Measurements from ENCODE around the gene NYAP2.

DNA sequence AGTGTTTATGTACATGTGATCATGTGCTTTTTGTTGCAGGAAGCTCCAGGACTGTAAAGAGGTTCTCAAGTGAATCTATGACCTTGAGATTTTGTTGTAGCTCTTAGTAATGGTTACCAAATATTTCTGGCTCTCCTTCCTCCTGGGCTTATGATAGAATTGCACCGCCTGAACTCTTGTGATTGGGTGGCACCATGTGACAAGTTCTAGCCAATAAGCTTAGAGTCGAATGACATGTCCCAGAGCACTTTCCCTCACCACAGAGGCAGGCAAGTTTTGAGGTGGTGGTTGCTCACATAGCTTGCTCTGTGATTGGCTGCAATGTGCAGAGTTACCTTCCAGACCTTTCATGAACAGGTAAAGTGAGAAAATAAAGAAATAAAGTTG, 8.9 kb upstream of the SCG2 start:
- PRO-cap: no peak
- RAMPAGE, long total RNA, 4 experiments: no peak in any of the 4 experiments

DNA sequence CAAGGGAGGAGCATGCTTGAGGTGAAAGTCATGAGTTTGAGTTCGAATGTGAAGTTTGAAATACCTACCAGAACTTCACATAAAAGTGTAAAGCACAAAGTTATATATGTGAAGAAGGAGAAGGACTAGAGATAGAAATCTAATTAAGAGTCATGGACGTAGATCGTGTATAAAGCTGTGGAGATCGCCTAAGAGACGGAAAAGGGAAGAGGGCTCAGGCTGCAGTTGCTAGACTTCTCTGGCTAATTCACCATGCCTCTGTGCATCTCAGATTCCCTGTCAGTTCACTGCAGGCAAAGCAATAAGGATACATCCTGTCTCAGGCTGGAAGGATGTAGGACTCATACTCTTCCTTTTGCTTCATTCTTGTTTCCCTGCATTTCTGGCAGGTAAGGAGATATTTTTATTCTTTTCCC, 112.6 kb downstream of the AP1S3 start:
- PRO-cap: no peak
- RAMPAGE, long total RNA, 4 experiments: no peak in any of the 4 experiments

GRCh38 chr2:223941441-223941847, 3.7 kb downstream of the WDFY1 start:
- PRO-cap: no peak
- RAMPAGE, long total RNA, 4 experiments: no peak in any of the 4 experiments

DNA sequence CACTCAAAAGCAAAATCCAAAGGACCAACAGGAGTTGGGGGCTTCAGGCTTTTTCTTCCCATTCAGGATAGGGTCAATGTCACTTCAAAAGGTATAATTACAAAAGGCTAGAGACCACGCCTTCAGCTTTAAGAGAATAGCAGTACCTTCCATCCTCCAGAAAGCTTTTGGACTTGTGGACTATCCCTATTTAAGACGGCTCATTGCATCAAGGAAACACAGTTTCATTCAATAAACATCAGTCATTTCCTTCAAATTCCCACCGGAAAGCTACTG, 1.8 kb downstream of the WDFY1 start:
- PRO-cap: no peak
- RAMPAGE, long total RNA, 4 experiments: no peak in any of the 4 experiments

DNA sequence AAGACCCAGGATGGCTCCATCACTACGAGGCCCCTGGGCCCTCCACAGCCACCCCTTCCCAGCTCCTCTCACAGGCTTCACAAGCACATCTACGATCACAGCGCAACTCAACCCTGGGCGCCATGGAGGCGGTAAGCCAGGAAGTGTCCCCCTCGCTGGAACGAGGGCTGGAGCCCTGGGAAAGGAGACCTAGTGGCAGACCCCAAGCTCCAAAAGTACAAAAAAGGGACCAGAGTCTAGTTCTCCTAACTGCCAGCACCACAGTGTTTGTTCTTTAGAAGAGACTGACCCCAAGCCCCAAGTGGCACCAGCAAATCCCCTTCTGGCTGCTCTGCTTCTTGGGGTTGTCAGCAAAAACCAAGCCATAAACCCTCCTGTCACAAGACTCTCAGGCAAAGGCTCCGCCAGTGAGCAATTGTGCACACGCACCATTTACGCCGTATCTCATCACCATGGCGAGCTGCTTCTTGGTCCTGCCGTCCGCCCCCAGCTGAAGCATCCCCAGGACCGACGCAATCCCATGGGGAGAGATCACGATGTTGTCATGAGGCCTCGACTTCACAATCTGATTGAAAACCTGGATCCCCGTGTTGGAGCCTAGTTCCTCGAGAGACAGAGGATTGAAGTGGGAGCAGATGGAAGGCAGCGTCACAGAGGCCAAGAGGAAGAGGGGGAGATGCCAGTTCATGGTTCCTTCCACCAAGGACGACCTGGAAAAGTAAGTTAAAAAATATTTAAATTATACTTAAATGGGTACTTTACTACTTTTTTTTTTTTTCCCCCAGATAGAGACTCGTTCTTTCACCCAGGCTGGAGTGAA, 37.7 kb downstream of the SERPINE2 start:
- PRO-cap: no peak
- RAMPAGE, long total RNA, 4 experiments: no peak in any of the 4 experiments

DNA sequence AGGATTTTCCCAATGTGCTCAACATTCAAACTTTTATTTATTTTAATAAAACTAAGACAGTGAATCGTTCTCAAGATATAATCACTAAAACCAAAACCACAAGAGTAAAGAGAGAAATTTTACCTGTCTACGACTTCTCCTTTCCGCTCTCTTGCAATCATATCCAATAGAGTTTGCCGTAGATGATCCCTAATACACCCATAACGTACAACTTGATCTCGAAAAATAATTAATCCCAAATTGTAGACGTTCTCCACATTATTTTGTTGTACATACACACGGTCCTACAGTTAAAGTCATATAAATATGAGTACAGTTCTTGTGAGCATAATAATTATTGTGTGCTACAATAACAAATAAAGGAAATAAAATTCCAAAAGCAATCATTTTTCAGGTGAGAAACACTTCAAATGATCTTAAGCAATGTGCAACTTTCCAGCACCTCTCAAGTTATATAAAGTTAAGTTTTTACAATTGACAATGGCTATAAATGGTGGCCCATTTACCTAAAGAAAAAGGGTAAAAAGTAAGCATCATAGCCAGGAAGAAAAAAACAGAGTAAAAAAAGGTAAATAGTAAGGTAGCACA, 70.6 kb downstream of the CUL3 start:
- PRO-cap: no peak
- RAMPAGE, long total RNA, 4 experiments: no peak in any of the 4 experiments

GRCh38 chr2:224864712-224865192, 148.6 kb upstream of the CCDC195 start:
- PRO-cap: no peak
- RAMPAGE, long total RNA, 4 experiments: no peak in any of the 4 experiments

- PRO-cap: no peak
- RAMPAGE, long total RNA, 4 experiments: no peak in any of the 4 experiments
Measured at GRCh38 chr2:224927326-224928355, 114.6 kb downstream of the DOCK10 start.

DNA sequence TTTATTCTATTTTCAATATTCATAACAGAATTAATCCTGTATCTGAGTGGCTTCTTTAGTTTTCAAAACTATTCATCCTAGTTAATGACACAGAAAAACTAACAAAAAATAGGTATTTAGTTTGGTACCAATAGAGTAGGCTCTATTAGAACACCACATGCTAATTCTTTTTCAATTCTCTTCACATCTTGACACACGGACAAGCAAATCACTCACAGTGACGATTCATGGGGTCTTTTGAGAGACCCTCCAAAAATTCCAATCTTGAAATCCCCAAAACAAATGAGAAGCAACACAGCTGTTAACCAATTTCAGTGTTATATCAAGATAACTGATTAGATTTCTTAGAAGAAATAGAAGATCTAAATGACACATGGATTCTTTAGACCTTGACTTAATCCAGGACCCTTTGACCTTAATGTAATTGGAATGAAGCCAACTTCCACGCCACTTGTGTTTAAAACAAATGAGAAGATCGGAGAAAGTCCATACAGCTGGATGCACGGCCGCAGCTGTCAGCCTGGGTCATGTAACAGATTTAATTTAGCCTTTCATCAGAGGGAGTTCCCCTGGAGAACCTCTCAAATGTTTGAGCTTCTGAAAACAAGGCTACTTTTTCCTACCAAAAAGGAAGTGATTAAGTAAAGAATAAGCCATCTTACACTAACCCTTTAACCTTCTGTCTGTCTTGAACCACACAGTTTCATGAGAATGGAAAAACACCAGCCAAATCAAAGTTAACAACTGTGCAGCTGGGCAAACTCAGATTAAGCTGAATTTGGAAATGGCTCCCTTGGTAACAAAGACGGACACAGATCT, 103.8 kb downstream of the DOCK10 start:
- PRO-cap: no peak
- RAMPAGE, long total RNA, 4 experiments: no peak in any of the 4 experiments

DNA sequence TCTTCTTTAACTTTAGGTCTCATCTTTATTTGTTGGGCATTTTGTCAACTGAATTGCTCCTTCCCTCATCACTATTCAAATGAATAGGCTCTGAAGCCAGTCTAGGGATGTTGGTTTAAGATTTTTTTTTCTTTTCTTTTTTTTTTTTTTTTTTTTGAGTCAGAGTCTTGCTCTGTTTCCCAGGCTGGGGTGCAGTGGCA, 98.7 kb downstream of the DOCK10 start:
- PRO-cap: no peak
- RAMPAGE, long total RNA, 4 experiments: no peak in any of the 4 experiments

- PRO-cap: no peak
- RAMPAGE, long total RNA, 4 experiments: no peak in any of the 4 experiments
Measured at GRCh38 chr2:224953153-224953686, 89.0 kb downstream of the DOCK10 start.

DNA sequence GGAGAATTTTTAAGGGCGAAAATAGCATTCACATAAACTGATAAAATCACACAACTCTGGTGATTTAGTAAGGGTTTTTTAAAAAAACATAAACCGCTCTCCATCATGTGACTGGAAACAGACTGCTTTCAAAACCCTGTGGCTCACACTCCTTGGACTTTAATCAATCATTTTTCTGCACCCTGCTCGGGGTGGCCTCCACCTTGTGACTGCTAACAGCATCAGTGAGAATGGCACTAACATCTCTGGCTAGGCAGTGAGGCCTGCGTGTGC, 12.0 kb downstream of the DOCK10 start:
- PRO-cap: no peak
- RAMPAGE, long total RNA, 4 experiments: no peak in any of the 4 experiments

DNA sequence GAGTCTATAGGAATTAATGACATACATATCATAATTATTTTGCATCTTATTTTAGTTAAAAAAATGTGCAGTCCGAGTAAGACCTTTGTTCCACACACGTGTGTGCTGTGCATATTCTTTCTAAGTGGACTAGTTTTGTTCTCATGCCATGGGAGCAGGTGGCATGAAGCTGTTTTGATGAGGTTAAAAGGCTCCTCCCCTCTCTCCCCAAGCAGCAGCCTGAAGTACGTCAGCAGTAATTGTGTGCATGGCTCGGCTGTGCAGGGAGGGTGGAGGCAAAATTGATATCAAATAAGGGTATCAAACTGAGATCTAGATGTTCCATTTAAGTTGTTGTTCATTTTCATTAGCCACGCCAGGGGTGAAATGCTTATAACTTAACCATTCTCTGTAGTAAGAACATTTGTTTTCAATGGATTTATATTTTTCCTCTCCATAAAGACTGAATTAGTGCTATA, at the start of gene NYAP2:
Gene NYAP2, plus strand, starts transcription at position 235 of the 458 bp plus-strand sequence.
- PRO-cap: no peak
- RAMPAGE, long total RNA, 4 experiments: no peak in any of the 4 experiments

GRCh38 chr2:226319926-226320442, 479.6 kb downstream of the IRS1 start:
- PRO-cap: no peak
- RAMPAGE, long total RNA, 4 experiments: no peak in any of the 4 experiments

- PRO-cap: no peak
- RAMPAGE, long total RNA, 4 experiments: no peak in any of the 4 experiments
Measured at GRCh38 chr2:226583535-226584178, 216.0 kb downstream of the IRS1 start.

GRCh38 chr2:226652218-226652584, 147.4 kb downstream of the IRS1 start:
- PRO-cap: no peak
- RAMPAGE, long total RNA, 4 experiments: no peak in any of the 4 experiments

- PRO-cap: no peak
- RAMPAGE, long total RNA, 4 experiments: no peak in any of the 4 experiments
Measured at GRCh38 chr2:226767565-226768040, 32.0 kb downstream of the IRS1 start.

- PRO-cap: no peak
- RAMPAGE, long total RNA, 4 experiments: no peak in any of the 4 experiments
Measured at GRCh38 chr2:226770551-226771374, 28.9 kb downstream of the IRS1 start.

DNA sequence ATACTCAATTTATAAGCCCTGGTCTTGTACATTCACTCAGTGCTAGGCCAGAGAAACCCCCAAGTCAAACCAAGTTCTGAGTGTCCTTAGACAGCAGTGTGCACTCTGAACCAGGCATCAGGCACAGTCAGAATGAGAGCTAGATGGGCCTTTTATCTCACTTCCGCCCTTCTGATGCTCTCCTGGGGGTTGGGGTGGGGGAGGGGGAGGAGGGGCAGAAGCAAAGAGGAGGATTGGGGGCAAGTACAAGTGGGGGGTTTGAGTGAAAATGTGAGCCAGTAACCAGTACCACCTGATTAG, 148.8 kb downstream of the RHBDD1 start:
- PRO-cap: no peak
- RAMPAGE, long total RNA, 4 experiments: no peak in any of the 4 experiments

- PRO-cap: no peak
- RAMPAGE, long total RNA, 4 experiments: no peak in any of the 4 experiments
Measured at GRCh38 chr2:227338970-227339418, 13.9 kb downstream of the MFF start.